Mesenchymal stem cell of the bone marrow (primary cell): ENCODE measurements around a stretch of chr6.

- CAGE, long polyA plus RNA, result no peak
Observed at GRCh38 chr6:51494847-51495675, 592.4 kb downstream of the PKHD1 start.

DNA sequence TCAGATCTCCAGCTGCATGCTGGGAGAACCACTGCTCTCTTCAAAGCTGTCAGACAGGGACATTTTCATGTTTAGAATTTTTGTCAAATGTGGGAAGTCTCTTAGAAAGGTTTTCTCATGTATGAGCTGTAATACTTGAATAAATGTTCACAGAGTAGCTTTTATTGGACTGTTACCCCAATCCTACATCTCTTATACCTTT is 415.6 kb downstream of the PKHD1 start:
- CAGE, long polyA plus RNA, result no peak

DNA sequence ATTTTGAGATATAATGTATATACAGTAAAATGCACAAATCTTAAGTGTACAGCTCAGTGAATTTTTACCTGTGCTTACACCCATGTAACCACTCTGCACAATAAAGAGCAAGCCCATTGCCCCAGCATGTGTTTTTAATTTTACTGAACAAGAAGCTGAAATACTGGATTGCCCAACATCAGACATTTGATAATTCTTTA is 1.1 kb upstream of the MCM3 start:
- CAGE, long polyA plus RNA, result no peak

GRCh38 chr6:52305369-52305728 is 20.8 kb upstream of the MCM3 start:
- CAGE, long polyA plus RNA, result no peak

- CAGE, long polyA plus RNA, result no peak
Observed at GRCh38 chr6:52361261-52361847, 597 bp upstream of the PAQR8 start.

- CAGE, long polyA plus RNA, result no peak
Observed at GRCh38 chr6:52505418-52505999, 71.4 kb downstream of the TRAM2 start.

DNA sequence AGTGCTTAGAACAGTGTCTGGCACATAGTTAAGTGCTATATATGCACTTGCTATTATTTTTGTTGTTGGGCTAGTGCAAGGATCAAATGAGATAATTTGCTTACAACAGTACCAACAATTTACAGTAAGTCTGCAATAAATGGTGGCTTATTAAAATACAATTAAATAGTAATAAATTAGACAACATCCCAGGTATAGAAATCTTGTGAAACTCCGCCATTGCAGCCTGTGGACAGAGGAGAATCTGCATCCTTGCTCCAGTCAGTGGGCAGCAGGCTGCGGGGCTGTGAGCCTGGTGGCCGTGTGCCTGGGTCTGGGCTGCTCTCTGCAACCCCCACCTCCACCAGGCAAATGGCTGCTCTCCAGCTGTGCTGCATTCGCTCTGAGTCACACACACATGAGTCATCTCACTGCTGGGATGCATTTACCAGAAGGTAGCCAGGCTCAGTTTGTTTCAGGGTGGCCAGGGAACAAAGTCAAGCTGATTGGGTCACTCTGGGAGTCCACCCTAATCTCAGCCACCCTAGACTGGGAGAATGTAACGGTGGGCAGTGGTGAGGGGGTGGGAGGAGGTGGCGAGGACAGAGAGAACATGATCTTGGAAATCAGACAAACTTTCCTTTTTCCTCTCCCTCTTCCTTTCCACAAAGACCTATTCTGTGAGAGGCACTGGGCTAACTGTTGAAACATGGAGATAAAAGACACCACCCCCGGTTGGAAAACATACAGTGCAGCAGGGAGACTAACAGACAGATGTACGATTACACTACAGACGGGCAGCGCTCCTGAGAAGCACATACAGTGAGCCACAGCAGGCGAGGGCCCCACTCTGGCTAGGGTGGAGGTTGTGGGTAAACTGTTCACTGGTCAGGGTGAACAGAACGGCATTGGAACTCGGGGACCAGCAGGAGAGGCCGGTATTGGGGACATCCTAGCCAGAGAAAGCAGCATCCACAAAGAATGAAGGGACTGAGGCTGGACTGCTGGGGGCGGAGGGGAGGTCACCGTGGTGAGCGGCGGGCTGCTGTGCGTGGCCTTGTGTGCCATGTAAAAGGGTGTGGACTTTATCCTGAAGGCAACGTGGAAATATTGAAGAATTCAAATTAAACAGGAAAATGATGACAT is 59.2 kb downstream of the TRAM2 start:
- CAGE, long polyA plus RNA, result no peak

DNA sequence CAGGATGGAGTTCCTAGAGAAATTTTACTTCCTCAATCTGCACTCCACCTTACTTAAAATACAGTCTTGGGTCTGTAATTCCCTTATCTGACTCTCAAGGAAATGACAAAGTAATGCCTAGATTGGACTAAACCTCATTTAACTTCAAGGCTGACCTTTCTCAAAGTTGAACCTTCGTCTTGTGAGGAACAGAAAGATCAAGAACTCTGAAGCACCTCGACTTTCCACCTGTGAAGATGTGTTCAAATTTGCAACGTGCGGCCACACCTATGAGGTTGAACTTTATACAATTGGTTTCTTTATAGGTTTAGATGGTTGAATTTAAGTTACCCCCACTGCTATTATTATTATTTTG is 1.2 kb upstream of the TRAM2 start:
- CAGE, long polyA plus RNA, result no peak

GRCh38 chr6:52609973-52610362 is 33.1 kb upstream of the TRAM2 start:
- CAGE, long polyA plus RNA, result no peak

- CAGE, long polyA plus RNA, result no peak
Observed at GRCh38 chr6:53062194-53062861, 704 bp upstream of the CILK1 start.

DNA sequence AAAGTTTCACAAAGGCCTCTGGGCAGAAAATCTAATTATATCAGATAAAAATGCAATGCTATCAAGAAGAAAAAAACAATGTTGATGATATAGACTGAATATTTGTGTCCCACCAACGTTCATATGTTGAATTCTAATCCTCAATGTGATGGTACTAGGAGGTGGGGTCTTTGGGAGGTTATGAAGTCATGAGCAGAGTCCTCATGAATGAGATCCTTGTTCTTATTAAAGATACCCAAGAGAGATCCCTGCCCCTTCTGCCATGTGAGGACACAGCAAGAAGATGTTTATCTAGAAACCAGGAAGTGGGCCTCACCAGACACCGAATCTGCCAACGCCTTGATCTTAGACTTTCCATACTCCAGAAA is 67.6 kb upstream of the GCM1 start:
- CAGE, long polyA plus RNA, result no peak

- CAGE, long polyA plus RNA, result no peak
Observed at GRCh38 chr6:53219066-53219604, 70.5 kb upstream of the GCM1 start.

DNA sequence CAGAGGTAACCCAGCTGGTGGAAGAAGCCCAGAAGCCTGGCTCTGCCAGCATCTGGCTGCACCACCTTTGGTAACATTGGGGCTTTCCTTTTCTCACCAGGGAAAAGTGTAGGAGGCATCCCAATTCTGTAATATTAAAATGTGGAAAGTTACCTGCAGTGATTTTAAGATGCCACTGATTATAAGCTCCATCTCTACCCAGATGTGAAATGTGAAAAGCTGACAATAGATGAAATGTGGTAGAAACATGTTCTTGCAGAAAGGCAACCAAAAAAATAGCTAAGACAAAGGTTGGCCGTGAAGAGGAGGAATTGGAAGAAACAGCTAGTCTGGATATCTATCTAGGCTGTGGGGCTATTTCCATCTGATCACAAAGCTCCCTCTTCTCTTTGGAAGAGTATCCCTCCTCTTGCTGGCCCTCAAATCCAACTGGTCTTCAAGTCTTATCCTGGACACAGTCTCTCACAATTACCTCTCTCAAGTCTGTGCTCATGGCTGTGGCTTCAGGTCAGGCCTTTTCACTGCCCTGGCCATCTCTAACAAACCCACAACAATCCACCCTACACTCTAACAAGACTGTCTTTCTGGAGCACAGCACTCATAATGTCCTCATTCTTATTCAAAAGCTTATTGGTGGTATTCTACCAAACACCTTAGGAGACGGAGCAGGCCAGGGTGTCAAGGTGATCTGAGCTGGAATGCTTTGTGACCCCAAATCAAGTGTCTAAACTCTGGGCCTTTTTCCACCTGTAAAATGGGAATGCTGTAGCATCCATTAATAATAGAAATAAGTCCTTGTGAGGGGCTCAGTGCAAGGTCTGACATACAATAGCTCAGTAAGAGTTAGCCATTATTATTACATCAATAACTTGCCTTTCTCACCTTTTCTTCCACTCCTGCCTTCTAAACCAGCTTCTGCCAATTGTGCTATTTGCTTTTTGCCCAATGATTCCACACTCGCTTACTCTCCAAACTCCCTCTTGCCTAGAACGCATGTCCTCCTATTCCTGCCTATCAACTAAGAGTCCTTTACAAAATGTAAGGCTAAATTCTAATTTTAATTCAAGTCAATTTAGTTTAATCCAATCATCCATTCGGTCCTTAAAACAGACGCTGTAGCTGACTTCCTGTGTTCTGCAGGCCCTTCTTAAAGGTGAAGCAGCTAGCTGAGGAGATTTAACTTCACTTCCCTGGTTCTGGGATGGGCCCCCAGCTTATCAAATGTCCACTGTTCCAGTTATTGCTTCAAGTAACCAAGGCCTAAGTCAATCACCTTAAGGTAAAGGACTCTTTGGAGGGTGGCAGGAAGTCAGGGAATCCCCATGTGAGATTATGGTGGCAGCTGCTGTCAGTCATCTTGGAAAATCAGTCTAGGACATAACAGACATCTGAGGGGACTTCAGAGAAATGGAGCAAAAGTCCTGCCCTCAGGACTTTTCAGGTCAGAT is 4.4 kb downstream of the ELOVL5 start:
- CAGE, long polyA plus RNA, result no peak

- CAGE, long polyA plus RNA, result no peak
Observed at GRCh38 chr6:53359268-53360292, 10.8 kb upstream of the ELOVL5 start.

GRCh38 chr6:53432263-53433217 is 83.8 kb upstream of the ELOVL5 start:
- CAGE, long polyA plus RNA, result no peak

- CAGE, long polyA plus RNA, result no peak
Observed at GRCh38 chr6:53461486-53462146, 83.3 kb downstream of the GCLC start.

- CAGE, long polyA plus RNA, result no peak
Observed at GRCh38 chr6:53500020-53500713, 44.7 kb downstream of the GCLC start.

DNA sequence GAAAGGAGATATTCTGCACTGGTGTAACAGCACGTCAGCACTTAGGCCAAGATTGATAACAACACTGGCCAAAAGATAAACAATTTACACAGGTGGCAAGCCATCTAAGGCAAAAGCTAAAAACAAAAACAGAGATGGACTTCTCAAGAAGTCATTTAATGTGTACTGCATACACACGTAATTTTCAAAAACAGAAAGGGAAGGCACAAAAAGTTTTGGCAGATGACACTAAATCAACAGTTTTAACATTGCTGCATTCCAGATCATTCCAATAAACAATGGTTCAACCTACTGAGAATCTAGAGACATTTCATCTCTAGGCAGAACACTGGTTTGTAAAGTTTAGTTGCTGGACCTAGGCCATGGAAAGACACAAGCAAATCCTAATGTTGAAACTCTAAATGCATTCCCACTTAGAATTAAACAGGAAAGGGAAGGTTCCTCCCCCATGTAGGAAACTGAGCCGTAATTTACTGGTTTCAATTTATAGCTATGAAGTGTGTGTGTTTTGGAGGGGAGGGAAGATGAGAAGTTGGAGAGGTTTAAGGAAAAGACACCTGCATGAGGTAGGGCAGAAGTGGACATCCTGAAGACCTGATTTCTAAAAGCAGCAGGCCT is 1.3 kb downstream of the GCLC start:
- CAGE, long polyA plus RNA, result no peak

- CAGE, long polyA plus RNA, result no peak
Observed at GRCh38 chr6:53615981-53616844, 49.3 kb downstream of the KLHL31 start.

- CAGE, long polyA plus RNA, result no peak
Observed at GRCh38 chr6:53633824-53634755, 31.5 kb downstream of the KLHL31 start.